Epithelial cell of esophagus (primary cell): ENCODE data around the gene TSPO.

DNA sequence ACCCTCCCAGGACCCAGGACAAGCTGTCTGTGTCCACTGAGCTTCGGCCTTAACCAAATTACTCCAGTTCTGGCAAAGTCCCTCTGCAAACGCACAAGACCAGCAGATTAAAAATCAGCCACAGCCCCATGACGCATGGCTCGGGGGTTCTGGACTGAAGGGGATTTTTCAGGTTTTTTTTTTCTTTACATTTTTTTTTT lies 32.2 kb upstream of the A4GALT start:
- RRBS = no CpG with 5 or more reads among the region's 4 CpGs

GRCh38 chr22:42868757-42869388 lies 11.8 kb upstream of the ARFGAP3 start:
- RRBS = no CpG with 5 or more reads among the region's 17 CpGs

GRCh38 chr22:42910153-42910683 lies 53.1 kb upstream of the ARFGAP3 start:
- RRBS = no CpG with 5 or more reads among the region's 7 CpGs

GRCh38 chr22:42911748-42912177 lies 54.7 kb upstream of the ARFGAP3 start:
- RRBS = no CpG with 5 or more reads among the region's 5 CpGs

GRCh38 chr22:42932973-42934246 lies 76.3 kb upstream of the ARFGAP3 start:
- RRBS = no CpG with 5 or more reads among the region's 14 CpGs

DNA sequence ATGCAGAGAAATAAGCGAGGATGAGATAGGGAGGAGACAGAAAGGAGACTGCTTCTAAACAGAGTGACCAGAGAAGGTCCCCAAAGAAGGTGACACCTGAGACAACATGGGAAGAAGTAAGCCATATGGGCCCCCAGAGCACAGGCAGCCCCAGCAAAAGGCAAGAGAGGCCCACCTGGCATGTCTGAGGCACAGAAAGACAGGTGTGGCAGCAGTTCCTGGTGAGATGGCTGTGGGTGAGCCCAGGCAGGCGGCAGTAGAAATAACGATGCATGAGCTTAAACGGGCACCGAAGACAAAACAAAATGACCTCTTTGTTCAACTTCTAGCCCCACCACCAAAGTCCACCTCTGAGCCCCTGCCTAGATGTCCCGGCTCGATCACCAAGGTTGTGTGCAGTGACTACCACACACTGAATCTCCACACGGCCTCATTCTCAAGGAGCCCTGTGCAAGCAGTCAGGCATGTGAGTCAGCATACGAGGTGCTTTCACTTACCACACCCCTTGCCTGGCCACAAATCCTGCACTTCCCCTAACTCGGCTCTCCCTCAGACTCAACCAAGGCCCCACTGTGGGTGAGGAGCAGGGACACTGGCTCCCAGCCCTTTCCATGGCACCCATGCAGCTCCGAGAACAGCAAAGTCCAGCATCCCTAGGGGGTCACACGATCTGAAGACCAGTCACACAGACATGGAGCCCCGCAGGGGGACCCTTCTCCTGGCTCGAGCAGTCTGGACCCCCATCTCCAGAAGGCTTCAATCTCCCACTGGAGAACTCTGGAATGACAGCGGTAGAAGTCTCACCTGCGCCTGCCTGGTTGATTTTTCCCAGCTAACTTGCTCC lies 77.6 kb downstream of the PACSIN2 start:
- RRBS = no CpG with 5 or more reads among the region's 16 CpGs

DNA sequence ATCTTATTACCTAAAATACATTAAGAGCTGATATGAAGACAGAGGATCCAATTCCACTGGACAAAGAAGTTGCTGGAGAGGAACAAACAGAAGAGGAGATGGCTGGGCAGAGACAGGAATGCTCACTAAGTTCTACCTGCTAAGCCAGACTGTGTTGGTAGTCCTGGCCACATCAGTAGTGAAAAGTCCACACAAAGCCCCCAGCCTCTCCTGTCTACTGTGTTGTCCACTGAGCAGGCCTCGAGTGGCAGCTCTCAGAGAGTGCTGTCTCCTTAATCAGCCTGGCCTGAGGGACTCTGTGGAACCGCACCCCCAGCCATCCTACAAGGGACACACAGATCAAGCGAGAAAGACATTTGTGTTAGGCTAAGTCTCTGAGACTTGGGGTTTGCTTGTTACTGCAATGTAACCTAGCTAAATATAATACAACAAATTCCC lies 71.0 kb downstream of the PACSIN2 start:
- RRBS = no CpG with 5 or more reads among the region's 3 CpGs

- RRBS = no CpG with 5 or more reads among the region's 8 CpGs
These were observed 51.1 kb downstream of the PACSIN2 start for GRCh38 chr22:42963792-42964284.

DNA sequence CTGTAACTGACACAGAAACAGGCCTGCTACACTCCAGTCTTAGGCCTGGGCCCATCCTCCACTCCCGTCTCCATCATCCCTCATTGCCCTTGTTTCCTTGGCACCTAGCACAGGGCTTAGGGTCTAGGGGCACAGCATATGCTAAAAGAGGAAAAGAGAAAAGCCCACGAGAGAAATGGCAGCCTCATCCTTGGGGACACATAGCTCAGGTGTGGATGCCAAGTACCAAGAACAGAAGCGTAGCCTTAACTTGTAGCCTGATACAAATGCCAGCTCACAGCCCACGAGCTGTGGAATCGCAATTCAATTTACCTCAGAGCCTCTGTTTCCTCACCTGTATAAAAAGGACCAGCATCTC lies 41.3 kb downstream of the PACSIN2 start:
- RRBS = no CpG with 5 or more reads among the region's 5 CpGs

DNA sequence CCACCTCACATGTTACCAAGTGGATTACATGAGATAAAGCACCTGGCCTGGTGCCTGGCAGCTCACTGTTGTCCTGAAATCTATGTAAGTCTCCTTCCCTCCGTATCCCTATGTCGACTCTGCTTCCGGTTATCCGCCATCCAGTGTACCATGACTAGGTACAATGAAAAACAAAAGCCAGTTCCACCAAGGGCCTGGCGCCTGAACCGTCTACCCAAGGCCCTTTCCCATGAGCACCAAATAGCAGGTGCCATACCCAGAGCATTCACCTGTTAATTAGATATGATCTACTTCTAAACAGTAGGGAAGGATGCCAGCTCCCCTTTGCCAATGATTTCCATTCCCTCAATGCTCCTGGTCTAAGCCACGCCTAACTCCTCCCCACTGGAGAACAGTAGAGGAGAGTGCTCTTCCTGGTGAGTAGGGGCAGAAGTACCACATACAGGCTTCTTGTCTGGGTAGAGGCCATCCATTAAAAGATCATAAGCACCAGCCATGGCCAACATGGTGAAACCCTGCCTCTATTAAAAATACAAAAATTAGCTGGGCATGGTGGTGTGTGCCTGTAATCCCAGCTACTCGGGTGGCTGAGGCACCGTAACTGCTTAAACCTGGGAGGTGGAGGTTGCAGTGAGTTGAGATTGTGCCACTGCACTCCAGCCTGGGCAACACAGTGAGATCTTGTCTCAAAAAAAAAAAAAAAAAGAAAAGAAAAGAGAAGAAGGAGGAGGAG lies 40.7 kb downstream of the PACSIN2 start:
- RRBS = no CpG with 5 or more reads among the region's 9 CpGs

DNA sequence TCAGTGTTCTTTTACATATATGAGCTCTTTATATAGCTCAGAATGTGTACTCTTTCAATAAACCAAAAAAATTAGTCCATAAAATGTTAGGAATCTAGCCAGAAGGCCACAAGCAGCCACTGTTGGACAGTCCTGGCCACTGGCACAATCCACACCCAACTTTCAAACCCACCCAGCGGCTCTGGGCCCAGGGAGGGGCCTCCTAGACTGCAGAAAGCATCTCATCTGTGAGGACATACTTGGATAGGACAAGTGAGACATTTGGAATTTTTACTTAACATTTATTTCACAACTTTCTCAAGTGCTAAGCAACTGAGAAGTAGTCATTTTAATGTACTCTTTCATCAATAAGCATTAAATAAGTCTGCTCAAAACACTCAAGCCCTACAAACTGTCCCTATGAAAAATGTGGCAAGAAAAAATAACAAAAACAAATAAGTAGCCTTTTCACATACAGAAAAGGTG lies 6.4 kb downstream of the PACSIN2 start:
- RRBS = no CpG with 5 or more reads among the region's 1 CpG

DNA sequence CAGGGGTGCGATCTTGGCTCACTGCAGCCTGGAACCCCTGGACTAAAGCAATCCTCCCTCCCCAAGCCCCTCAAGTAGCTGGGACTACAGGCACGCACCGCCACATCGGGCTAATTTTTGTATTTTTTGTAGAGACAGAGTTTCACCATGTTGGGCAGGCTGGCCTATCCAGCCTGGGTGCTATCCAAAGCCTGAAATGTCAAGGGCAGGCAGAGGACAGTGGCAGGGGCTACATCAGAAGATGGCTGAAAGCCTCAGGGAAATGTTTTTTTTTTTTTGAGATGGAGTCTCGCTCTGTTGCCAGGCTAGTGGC lies 12.5 kb upstream of the PACSIN2 start:
- RRBS = no CpG with 5 or more reads among the region's 5 CpGs

DNA sequence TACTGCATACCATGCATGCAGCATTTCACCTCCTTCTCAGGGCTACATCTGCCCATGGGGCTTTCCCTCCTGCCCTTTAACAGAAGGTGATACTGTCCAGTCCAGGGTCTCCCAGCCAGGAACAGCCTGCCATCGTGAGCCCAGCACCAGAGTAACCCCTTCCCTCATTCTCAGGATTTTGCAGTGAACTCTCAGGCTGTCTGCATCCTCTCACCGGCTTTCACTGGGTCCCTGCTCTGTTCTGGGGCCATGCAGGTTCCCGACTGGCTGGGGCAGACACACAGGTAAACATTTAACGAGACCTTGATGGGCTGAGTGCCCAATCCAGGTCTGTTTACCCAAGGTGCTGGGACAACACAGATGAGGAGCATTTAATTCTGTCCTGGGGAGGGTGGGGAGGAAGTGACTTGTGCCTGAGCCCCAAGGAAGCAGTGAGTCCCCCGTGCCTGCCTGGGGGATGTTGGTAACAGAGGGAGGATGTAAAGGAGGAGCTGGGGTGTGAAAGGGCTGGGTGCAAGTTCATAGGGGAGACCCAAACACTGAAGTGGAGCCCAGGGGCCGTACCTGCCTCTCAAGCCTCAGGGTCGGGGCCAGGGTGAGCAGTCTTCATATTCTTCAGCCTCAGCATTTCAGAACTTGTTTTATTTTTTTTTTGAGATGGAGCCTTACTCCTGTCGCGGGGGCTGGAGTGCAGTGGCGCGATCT lies 4.4 kb downstream of the BIK start:
- RRBS = no CpG with 5 or more reads among the region's 11 CpGs

DNA sequence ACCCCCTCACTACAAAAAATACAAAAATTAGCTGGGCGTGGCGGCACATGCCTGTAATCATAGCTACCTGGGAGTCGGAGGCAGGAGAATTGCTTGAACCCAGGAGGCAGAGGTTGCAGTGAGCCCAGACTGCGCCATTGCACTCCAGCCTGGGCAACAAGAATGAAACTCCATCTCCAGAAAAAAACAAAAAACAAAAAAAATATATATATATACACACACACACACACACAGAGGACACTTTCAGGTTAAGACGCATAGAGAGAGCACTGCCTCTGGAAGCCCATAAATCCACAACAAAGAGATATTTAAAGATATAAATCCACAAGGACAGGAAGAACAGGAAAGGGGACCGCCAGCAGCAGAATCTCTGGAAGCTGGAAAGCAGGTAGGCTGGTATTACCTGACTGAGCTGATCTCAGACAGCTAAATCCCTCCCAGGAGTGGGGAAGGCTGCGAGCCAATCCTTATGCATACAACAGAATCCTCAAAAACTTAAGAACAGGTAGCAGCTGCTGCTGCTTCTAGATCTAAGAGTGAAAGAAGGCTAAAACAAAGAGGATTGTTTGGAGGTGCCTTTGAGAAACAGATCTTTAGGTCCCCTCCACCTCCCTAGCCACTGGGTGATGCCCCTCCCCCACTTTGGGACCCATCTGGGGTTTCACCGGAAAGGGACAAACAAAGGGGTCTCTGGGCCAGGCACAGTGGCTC lies 1.7 kb upstream of the MCAT start:
- RRBS = 15% methylated on average over 1 of the region's 8 CpGs

DNA sequence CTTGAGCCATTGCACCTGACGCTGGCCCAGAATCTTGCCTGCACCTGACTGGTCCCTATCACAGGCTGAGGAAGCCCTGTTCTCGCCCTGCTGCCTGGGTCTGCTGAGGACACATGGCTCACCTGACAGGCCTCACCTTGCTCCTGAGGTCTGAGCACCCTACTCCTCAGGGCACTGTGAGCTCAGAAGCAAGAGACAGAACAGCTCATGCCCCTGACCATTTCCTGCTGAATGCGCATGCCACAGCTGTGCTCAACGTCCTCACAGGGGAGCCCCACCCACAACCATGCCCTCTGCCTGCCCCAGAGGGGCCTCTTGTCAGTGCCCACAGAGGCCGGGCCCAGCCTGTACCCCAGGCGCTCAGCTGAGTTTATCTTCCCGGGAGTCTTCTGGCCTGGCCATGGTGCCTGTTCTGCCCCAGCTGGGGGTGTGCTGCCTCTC lies 2.8 kb upstream of the TSPO start:
- RRBS = 43% methylated on average over 1 of the region's 7 CpGs

DNA sequence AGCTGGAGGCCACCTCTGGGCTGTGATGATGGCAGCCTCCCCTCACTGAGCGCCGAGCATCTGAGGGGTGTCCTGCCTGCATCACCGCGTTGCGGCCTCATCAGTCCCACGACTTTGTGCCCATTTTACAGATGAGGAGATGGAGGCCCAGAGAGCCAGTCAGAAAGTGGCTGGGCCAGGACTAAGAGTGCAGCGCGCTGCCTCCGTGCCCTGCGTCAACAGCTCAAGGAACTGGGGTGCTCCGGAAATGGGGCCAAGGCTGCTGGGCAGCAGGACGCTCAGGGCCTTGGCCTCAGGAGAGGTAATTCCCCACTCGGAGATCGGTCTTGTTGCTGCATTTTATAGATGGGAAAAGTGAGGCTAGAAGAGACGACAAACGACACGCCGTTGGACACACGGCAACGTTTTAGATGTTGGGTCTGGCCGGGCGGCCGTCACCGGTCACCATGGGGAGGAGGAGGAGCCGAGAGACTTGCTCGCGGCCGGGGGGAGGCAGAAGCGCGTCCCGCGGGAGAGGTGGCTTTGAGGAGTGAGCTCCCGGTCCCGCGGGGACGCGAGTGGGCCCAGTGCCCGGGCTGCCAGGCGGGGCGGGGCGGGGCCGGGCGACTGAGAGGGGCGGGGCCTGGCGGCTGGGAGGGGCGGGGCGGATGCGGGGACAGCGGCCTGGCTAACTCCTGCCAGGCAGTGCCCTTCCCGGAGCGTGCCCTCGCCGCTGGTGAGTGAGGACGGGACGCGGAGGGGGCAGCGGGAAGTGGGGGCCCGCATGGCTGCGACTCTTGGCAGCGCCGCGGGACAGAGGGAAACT lies at the start of gene TSPO:
Gene TSPO, plus strand, starts transcription at position 670 of the 805 bp plus-strand sequence.
- RRBS = 2% methylated on average over 11 of the region's 62 CpGs

DNA sequence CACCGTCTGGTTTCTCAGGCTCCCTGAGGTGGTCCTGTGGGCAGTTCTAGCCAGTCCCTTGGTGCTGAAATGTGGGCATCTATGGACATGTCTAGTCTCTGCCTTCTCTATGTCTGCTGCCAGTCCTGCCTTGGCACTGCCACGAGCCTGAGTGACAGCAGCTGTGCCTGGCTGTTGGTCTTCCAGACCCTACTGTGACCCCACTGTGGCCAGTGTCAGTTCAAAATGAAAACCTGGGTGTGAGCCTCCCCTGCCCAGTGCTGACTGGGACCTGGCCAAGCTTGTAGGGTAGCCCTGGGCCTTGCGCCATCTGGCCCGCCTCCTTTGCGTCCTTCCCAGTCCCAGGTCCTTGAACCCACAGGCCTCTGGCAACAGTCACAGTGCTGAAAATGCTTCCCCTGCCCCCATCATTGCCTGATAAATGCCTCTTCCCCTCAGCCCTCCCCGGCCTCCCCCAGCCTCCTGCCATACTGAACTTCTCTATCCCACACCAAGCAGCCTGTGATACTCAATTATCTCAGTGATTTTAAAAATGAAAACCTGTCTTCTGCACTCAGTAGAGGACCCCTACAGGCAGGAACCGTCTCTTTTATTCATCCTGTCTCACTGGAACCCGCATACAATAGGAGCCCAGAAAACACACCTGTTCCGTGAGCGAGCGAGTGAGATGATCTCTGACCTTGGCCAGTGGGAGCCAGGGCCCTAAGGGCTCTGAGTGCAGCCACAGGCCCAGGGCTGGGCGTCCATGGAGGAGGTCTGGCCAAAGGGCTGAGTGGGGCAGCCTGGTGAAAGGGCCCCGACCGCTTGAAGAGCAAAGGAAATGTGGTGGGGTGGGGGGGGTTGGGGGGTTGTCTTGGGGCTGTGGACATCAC lies 49.6 kb upstream of the TTLL12 start:
- RRBS = no CpG with 5 or more reads among the region's 14 CpGs

DNA sequence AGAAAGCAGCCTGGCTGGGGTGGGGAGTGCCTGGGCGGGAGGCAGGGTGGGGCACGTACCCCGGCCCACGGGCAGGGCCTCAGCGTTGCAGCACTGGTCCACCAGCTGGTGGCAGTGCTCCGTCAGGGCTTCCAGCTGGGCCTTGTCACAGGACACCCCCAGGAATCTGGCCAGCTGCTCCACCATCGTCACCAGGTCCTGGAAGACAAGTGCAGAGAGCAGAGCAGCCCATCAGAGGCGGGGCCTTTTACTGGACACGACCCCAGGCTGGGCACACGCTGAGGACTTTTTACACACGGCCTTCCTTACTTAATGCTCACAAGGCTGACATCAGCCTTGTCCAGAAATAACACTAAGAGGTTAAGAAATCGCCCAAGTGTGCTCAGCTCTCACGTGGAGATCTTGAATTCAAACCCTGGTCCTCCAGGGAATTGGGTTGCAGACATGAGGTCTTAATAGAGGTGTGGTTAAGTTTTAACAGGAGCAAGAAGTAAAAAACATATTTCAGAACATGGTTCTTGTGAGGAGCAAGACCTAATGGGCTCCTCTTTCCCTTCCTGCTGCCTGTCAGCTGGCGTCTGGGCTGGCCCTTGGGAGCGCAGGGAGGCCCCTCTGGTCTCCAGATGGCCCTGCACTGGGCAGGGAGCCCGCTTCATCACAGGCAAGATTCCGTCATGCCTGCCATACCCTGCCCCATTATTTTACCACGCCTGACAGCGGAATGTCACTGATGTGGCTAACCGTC lies 17.1 kb upstream of the EFCAB6 start:
- RRBS = 37% methylated on average over 3 of the region's 20 CpGs

- RRBS = no CpG with 5 or more reads among the region's 1 CpG
These were observed 2.4 kb downstream of the PNPLA3 start for GRCh38 chr22:43926029-43926313.

DNA sequence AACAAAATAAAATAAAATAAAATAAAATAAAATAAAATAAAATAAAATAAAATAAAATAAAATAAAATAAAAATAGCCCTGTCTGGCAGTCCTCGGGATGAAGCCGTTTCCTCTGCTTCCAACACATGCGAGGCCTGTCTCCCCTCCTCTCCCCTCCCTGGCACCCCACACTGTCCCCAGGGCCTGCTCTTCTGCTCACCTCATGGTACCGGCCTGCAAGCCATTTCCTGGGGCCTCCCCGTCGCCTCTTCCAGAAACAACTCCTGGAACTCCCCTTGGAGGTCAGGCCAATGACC lies 619 bp upstream of the PARVB start:
- RRBS = no CpG with 5 or more reads among the region's 6 CpGs